Mesenchymal stem cell of adipose (primary cell): Measurements from ENCODE around the gene MSMB.

DNA sequence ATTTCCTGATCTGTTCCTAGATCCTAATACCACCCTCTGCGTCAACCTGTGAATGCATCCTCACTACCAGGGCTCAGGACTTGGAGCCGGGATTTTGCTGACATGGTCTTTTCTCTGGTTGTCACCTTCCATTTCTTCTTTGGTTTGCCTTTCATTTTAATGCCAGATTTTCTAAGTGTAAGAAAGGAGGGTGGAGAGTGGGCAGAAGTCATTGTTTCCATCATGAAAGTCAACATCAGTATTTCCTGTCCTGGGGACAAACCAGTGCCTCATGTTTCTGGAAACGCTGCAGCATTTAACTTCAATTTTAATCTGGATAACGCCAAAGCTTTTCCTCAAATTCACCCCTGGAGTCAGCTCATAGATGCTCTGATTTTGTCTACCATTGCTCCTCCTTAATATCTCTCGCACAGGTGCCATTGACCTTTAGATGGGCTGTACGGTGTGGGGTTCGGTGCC, 210.5 kb upstream of the ZNF32 start:
- CAGE, long polyA plus RNA = no peak

DNA sequence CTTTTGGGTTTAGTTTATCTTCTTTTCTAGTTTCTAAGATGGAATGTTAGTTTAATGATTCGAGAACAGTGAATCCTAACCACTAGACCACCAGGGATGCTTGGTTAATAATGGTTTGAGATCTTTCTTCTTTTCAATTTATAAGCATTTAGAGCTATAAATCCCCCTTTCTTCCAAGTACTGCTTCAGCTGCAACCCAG, 302.2 kb upstream of the ZNF32 start:
- CAGE, long polyA plus RNA = no peak

DNA sequence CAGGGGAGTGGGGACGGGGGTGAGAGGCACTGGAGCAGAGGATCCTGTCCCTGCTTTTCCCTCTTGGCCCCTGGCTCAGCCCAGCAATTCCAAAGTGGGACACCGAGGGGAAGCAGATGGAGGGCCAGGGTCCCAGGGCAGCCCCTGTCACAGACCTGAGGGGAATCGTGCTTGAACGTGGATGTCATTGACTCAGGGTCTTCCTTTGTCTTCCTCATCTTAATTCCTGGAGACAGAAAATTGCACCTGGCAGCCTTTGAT, 323.5 kb upstream of the ZNF32 start:
- CAGE, long polyA plus RNA = no peak

DNA sequence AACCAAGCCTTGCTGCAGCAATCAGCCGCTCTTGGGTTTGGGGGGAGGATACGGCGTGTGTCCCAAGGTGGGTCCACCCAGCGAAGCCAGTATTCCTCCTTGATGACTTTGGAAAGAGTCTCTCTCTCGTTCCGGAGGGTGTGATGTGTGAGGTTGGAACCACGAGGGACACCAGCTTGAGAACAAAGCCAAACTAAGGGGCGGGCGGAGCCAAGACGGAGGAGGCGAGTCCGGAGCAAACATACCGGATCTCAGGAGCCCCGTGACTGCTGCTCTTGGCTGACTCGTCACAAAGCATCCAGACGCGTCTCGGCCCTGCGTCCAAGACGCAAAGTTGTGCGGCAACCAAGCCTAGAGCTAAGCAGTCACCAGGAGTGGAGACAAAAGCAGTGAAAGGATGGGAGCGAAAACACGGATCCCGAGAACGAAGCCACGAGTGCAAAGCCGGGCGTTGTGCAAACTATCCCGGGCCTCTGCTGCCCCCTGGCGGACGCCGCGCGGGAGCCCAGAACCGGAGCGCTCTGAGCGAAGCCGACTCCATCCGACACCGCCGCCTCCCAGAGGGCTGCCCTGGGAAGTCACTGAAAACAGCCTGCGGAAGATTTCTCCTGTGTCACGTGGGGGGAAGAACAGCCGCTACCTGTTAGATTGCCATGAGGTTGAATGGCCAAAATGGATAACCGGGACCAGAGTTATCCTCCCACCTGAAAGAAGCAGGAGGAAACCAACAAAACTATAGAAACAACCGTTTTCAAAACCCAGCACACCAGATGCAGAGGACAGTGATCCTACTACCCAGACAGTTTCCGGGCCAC, 46.4 kb upstream of the TMEM72 start:
- CAGE, long polyA plus RNA = no peak

DNA sequence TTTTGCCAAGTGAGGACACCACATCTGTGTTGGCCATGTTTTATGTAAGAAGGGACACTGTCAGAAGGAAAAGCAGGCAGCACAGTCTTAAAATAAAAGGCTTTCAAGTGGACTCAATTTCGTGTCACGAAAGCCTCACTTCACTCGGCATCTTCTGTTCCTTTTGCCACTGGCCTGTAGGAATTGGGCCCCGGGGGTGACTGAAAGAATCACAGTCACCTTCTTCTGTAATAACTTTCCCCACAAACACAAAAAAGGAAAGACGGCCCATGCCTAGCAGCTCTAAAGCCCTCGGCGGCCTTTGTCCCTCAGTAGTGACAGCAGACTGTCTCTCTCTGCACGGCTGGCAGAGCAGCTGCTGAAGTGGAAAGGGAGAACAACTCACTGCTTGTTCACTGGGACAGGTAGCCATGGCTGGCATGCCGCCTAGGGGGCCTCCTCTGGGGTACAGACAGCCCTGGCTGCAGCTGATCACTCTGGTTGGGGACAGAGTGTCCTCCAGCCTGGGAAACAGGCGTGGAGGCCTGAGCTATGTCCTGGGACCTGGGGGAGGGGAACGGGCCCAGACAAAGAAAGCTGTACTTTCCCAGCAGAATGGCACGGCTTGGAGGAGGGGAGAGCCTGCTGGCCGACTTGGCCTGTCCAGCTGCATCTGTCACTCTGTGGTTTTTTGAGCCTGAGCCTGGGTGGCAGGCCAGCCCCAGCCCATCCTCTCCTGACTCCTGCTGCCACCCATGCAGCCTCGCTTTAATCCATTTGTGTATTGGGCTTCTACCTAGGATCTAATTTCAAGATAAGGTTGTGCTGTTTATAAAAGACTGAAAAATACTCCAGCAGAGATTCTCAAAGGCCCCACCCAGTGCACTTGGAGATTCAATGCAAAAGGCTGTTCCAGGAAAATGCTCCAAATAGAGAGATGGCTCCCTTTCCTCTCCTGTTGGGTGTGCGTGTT, 4.5 kb downstream of the RASSF4 start:
- CAGE, long polyA plus RNA = no peak

- CAGE, long polyA plus RNA = no peak
Measured at GRCh38 chr10:44971852-44973059, 6.4 kb downstream of the DEPP1 start.

DNA sequence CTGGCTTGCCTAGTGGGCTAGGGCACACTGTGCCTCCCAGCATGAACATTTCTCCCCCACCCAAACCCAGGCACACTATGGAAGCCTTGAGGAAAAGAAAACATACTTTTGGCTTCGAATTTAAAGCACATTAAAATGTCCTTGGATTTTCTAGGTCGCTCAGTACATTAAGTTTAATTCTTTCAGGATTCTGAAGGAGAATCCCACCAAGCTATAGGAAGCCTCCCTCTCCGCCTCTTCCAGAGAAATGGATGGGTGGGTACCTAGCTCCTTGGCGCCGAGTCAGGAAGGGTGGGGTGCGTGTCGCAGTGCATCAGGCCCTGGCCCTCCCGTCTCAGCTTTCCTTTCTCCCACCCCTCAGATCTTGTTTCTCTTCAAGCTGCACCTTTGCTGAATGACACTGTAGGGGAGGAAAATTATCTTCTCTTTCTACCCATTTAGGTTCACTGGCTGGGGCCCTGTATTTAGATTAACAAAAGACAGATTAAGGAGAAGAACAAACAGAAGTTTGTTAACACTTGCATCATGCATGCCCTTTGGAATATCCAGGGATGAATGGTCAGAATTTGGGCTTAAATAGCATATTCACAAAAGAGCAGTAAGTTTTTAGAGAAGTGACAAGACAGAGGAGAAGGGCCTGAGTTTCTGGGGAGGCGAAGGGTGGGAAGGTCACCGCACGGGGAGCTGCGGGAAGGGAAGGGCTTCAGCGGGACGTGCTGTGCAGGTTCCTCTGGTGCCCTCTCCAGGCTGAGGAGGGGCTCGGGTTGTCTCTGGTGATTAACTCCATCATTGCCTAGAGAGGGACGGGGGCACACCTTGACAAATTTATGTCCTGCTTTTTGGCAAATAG, 10.7 kb upstream of the ZNF22 start:
- CAGE, long polyA plus RNA = no peak

- CAGE, long polyA plus RNA = no peak
Measured at GRCh38 chr10:45374662-45375022, 626 bp downstream of the ALOX5 start.

DNA sequence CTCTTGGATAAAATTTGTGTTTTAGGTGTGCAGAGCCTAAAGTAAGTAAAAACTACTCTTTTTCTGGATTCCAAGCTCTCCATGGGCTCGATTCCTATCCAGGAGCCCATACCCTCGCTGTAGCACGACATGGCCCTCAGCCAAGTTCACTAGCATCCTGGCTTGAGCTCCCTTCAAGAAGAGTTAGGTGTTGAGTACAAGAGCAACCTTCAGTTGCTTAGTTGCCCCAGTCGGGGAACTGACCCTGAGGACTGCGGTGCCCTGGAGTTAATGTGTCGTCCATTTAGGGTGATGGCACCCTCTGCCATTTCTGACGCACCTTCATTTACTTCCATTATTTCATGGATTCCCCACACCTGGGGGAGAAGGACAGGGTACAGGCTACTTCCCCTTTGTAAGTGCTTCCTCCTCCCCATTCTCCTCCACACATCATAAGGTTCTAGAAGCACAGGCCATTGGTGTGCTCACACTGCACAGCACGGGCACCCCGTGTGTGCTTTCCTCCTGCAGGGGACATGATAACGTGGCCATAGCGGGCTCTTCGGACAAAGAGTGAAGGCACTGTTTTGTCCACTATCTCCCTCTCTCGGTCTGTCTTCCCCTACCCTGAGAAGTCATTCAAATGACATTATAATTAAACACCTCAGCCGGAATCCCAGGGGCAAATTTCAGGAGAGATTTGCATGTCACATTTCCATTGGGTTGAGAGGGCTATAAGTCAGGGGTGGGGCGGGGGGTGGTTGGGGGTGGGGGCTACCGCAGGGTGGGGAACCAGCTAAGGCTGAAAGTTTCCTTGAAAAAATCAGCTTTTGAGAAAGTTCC, 1.8 kb downstream of the ALOX5 start:
- CAGE, long polyA plus RNA = no peak

GRCh38 chr10:45379985-45380631, 6.1 kb downstream of the ALOX5 start:
- CAGE, long polyA plus RNA = no peak

DNA sequence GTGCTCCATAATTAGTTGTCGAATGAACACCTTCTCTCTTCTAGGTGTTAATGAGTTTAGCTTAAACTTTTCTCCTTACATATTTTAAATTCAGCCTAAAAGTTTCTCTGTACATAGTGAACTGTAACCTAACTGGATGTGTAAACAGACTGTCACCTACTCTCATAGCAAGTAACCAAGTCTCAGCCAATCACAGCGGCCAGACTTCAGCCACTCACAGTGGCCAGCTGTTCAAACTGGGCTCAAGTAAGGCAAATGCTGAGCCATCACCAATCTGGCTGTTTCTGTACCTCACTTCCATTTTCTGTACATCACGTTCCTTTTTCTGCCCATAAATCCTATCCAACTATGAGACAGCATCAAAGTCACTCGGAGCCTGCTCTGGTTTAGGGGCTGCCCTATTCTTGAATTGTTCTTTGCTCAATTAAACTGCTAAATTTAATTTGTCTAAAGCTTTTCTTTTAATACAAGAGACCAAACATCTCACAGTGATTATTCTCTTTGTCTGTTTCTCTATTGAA, 34.9 kb downstream of the ALOX5 start:
- CAGE, long polyA plus RNA = no peak

GRCh38 chr10:45426022-45426593, 52.1 kb downstream of the ALOX5 start:
- CAGE, long polyA plus RNA = no peak

DNA sequence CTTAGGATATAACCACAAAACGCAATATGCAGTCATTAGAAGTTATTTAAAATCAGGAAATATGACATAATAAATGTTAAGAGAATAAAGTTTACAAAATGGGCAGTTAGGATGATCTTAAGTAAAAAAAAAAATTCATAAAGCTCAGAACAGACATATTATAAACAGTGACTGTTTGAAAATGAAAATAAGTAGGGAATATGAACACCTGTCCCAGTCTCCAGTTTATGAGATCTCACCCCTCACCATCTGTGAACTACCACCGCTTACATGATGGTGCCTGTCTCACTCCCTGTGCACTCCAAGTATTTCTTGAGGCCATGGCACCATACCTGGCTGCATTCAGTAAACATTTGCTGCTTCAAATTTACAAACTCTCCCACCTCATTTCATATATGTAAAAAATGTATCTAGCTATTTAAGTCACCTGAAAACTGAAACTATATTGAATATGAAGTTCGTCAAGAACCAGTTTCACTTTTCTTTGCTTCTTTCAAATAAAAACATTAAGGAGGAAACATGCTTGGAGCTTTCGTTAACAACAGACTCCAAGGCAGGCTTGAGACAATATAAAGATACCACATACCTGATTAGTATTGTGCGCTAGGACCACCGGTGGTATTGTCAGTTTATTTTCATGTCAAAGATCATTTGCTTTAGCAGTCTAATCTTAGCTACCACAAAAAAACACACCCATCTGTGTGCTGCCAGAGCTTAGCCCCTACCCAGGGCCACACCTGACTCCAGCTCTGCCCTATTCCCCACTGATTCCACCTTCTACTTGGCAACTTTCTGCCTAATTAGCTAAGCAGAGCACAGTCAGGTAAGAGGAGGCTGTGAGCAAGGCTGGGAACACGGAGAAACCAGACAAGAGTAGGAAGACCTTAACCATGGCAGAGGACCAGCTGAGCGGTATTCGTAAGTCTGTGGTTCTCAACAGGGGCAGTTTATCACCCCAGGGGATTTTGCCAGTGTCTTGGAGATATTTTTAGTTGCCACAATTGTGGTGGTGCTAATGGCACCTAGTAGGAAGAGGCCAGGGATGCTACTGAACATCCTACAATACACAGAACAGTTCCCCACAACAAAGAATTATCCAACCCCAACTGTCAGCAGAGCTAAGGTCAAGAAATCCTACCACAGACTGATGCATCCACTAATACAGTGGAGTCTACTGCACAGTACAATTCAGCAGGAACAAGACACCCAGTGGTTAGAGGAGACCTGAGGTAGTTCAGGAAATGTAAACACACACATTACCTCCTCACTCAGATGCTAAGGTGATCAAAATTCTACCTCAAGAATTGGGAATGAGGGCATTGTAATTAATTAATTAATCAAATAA, 45.5 kb upstream of the MARCHF8 start:
- CAGE, long polyA plus RNA = no peak

GRCh38 chr10:45871430-45872179, 24.3 kb upstream of the AGAP4 start:
- CAGE, long polyA plus RNA = no peak

GRCh38 chr10:45998105-45998976, 26.1 kb downstream of the TIMM23 start:
- CAGE, long polyA plus RNA = no peak

GRCh38 chr10:46045998-46046744, at the start of gene MSMB:
Gene MSMB, minus strand, starts transcription at chr10:46046269.
- CAGE, long polyA plus RNA = no peak

GRCh38 chr10:46284340-46285357, 2.1 kb upstream of the ANTXRL start:
- CAGE, long polyA plus RNA = no peak

GRCh38 chr10:46368965-46369348, 6.6 kb upstream of the ANXA8L1 start:
- CAGE, long polyA plus RNA = no peak

DNA sequence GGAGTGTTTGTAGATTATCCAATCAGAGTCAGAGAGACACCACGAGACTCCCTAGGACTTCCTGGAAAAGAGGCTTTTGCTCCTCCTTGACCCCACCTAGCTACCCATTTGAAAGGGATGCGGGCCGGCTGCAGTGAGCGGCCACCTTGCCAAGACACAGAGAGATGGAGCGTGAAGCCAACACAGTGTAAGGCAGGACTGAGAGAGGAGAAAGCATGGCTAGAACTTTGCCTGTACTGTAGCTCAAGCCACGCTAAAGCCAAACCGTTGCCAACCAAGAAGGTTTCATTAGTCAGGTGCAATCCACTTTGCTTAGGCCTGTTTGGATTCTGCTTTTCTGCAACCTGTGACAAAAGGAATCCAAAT, 3.4 kb upstream of the GDF2 start:
- CAGE, long polyA plus RNA = no peak

- CAGE, long polyA plus RNA = no peak
Measured at GRCh38 chr10:47552797-47553763, 29.6 kb upstream of the AGAP9 start.